H7 (cell line): ENCODE measurements around a stretch of chr18.

- RAMPAGE, long total RNA: no peak
These were observed 23.3 kb downstream of the ABHD3 start for GRCh38 chr18:21681145-21681848.

GRCh38 chr18:21773405-21774028, 32.9 kb downstream of the MIB1 start:
- RAMPAGE, long total RNA: no peak

DNA sequence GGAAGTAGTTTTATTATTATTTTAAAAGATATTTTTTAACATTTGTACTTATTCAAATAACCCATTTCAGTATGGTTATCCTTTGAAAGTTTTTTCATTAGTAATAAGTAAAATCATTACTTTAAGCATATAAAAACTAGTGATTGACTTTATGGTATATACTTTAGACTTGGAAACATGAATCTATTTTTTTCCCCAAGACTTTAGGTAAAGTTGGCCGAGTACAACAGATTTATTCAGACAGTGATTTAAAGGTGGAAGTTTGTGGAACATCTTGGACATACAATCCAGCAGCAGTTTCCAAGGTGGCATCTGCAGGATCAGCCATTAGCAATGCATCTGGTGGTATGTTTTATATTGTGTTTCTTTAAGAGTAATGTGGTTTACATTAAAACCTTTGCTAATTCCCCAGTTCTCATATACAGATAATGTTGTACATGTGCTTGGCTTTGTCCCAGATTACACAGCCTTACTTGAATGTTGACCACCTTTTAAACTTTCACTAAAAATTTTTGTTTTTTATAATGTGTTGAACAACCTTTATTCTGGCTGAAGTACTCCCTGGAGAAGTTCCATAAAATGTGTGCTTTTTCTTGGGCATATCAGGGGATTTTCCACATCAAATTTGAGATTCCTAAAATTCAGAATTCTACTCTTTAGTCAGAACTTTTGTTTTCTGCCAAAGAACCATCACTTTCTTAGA, 57.4 kb downstream of the MIB1 start:
- RAMPAGE, long total RNA: start-site peak on the plus strand centred at position 283 of the sequence, 81 bp wide, 6 reads

DNA sequence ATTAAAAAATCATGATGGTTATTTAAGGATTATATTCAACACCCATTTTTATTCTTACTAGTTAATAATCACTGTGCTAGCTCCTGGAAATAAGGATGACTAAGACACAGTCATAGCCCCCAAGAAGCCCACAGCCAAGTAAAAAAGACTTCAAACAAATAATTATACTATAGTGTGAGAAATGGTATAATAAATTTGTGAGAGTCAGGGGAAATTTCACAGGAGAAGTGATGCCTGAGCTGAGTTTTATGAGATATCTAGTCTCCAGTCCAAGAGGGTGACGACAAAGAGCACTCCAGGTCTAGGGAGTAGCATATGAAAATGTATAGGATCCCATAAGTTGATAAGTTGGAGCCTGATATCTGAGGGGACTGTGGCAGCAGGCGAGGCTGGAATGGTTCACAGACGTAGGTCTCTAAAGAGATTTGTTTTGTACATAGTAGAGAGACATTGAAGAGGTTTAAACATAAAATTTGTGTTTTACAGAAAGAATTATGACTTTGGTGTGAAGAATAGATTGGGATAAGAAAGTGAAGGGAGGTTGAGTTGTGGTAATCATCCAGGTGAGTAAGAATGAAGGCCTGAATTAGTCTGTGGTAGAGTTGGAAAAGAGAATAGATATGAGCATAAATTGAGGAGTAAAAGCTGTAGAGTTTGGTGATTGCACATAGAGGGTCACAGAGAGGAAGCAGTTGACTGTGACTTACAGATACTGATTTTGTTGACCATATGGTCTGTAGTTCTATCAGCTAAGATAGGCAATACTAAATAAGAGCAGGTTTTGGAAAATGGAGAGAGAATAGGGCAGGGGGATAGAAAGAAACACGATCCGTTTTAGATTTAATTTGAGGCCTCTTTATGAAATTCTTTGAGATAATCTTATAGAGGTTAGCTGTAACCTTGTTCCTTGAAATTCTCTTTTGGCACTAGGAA, 71.6 kb downstream of the MIB1 start:
- RAMPAGE, long total RNA: no peak

- RAMPAGE, long total RNA: no peak
These were observed 161.6 kb downstream of the MIB1 start for GRCh38 chr18:21902307-21902513.

DNA sequence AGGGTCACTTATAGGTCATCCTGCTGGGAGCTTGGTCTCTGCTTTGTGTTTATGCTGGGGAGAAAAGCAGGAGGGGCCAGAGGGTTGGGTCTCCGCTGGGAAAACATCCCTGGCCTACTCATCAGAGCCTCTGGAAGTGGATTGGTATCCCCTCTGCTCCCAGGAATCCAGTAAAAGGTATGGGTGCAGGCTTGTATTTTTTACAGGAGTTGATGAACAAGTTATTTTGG, 188.5 kb upstream of the GATA6 start:
- RAMPAGE, long total RNA: no peak

- RAMPAGE, long total RNA: no peak
These were observed 172.9 kb upstream of the GATA6 start for GRCh38 chr18:21996286-21997168.

DNA sequence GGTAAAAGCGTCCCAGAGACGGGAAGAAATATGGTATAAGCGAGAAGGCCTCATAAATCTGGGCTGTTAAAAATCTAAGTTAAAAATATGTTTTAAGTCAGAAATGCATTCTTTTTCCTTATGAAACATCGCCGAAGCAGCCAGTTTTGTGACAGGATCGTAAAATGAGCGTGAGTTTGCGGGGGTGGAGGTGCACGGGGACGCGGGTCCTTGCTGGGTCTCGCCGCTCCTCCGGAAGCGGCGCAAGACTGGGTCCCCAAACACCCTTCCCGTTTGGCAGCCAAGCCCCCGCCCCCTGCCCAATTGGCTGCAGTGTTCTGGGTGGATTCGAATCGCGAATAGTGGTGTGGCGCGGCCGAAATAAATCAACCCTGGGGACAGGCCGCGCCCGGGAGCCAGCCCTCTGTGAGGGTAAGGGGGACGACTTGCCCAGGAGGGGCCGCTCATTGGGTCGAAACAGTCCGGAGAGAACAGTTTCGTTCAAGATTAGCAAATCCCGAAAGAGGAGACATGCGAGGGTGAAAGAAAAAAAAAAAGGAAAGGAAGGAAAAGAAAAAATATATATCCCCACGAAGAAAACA, 3.3 kb upstream of the GATA6 start:
- RAMPAGE, long total RNA: no peak

GRCh38 chr18:22166622-22167029, 2.8 kb upstream of the GATA6 start:
- RAMPAGE, long total RNA: no peak

DNA sequence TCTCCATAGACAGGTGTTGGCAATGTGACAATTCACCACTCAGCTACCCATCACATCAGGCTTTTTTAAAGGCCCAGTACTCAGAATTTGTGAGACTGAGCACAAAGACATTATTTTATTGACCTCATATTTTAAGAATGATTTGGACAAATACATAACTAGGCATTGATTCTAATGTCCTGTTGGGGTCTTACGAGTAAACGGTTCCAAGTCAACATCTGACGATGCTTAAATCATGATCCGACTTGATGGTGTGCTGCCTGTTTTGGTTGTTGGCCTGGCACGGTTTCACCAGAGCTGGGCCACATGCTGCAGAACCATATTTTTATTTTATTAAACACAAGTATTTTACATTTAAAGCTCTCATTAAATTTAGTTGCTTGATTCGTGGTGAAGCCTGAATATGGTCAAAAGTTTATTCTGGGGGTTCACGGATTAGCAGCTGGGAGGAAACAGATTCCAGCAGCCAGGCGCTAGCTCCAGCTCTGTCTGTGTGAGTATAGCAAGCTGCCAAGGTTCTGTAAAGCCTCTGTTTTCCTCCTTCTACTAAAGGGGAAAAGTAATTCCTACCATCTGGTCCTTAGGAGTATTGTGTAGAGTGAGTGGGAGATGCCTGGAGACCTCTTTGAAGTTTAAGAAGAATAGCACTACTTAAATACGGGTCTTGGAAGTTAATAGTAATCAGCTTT, 22.4 kb downstream of the GATA6 start:
- RAMPAGE, long total RNA: no peak

- RAMPAGE, long total RNA: no peak
These were observed 35.7 kb downstream of the GATA6 start for GRCh38 chr18:22204859-22205640.

DNA sequence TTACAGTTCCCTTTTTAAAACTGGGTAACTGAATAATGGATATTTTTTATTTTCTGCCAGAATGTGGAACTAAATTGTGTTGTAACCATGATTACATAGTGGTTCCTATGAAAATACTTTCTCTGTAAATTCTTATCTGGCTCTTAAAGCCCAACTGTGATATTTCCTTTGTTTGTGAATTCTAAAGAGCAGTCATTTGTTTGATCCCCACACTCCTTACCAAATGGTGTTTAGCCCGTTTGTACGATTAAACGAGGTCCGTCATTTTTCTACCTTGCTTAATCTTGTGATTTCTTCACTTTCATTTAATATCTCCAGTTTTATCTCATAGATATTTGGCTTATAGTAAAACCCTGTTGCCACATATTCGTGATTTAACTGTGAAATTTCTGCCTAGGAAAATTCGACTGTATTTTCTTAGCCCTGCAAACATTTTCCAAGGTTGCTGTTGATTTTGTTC, 116.3 kb downstream of the CTAGE1 start:
- RAMPAGE, long total RNA: no peak

- RAMPAGE, long total RNA: no peak
These were observed 69.0 kb downstream of the CTAGE1 start for GRCh38 chr18:22348439-22349384.

DNA sequence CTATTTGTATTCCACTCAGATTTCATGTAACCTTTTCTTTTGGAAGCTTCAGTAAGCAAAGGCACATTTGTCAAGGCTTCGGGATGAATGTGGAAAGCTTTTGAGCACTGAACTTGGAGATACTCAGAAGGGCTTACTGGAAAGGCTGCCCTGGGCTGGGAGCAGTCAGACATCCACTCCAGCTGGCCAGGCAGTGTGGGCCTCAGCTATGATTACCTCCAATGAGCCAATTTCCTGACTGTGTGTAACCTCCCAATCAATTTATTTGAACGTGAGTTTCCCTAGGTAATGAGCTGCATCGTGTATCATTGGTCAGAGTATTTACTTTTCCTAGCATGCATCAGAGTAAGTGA, 10.9 kb upstream of the CTAGE1 start:
- RAMPAGE, long total RNA: no peak

DNA sequence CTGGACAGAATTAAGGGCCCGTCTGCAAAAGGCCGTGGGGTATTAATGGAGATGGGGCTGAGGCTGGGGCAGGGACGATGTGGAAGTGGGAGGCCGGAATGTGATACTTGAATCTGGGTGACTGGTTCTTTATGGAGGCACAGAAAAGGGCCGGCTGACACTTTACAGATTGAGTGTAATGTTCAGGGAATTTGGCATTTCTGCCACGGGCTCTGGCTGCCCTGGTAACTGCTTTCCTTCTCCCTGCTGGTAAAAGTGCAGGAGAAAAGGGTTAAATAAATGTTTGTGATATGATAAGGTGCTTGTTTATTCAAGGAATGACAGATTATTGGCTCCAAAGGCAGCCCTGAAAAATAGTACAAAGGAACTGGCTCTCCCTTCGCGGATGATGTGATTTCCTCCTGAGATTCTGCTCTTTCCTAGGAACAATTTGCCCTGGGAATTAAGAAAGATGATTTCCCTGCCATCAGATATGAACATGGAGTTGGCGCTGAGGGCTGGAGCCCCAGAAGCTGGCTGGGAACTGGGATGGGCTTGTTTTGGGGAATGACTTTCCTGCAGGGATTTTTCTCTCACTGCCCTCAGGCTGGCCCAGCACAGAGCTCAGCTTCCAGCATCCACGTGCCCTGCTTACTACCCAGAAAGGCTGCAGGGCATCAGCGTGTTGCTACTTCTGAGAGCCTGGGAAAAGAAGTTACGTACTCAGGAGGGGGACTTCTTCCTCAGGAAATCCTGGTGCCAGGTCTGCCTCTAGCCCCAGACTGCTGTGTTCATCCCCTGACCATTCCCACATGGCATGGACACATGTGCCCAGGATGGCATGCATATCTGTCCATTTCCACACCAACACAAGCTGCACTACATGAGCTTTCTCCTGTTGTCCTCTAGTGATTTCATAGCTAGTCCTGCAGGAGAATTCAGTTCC, 53.0 kb upstream of the CTAGE1 start:
- RAMPAGE, long total RNA: no peak

- RAMPAGE, long total RNA: no peak
These were observed 112.3 kb upstream of the CTAGE1 start for GRCh38 chr18:22530011-22530373.

- RAMPAGE, long total RNA: no peak
These were observed 195.7 kb upstream of the CTAGE1 start for GRCh38 chr18:22613292-22613904.

DNA sequence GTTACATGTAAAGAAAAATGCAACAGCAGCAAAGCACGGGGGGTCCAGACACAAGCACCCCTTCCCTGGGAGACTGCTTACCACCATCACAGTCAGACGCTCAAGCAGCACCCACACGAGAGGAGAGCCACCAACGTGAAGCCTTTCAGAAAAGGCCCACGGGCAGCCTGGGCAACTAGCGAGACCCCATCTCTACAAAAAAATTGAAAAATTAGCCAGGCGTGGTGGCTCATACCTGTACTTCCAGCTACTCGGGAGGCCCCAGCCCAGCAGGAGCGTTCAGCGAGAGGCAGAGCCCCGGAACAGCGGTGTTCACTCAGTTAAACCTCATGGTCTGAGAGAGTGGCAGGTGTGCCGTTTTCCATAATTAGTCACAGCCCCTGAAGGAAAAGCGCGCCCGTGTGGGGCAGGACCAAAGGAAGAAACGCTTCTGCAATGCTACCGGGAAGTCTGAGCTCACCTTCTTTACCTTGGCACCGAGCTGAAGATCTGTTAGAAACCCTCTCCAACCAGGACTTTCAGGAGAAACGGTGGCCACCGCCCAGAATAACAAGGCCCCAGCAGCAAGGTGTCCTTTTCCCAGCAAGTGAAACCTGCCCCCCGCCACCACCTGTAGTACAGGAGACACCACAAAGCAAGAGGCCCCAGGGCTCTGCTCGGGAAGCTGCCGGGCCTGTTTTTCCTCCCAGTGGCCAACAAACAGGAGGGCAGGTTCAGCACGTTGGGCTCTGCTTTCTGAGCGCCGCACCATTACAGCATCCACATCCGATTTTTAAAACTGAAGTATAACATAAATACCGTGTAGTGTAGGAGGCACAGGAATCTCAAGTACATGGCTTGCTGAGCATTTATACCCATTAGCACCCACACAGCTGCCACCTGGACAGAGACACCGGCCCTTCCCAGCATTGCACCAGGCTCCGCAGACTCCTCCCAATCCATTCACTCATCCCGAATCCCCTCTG, 106.7 kb downstream of the TMEM241 start:
- RAMPAGE, long total RNA: no peak

- RAMPAGE, long total RNA: no peak
These were observed 31.3 kb upstream of the NPC1 start for GRCh38 chr18:23617586-23618027.

DNA sequence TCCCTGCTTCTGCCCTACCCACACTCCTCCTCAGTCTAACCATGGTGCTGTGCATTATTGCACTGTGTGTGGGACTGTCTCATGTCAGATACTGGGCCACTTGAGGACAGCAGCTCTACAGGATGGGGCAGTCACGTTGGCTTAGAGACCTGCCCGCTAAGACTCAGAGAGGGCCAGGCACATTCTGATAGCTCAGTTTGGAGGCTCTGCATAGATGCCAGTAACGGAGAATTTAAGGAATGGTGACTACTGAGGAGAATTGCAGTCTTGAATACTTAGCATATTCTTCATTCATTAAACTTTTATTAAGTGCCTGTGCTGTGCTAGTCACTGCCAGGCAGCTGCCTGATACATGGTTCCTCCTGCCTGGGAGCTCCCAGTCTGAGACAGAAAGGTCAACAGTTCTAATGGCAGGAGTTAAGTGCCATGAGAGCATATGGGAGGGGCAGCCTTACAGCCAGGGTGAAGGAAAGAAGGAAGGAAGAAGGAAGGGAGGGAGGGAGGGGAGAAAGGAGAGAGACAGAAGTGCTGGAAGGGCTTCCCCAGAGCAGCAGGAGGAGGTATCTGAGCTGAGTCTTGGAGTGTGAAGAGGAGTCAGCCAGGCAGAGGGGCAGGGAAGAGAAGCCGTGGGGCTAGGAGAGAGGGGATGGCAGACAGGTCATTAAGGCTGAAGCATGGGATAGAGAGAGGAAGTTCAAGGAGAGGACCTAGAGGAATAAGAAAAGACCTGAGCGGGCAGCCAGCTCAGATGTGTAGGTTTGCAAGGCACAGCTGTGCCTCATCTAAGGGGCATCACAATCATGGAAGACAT, 90.8 kb downstream of the LAMA3 start:
- RAMPAGE, long total RNA: no peak